LUHMES (cell line): Measurements from ENCODE around the genes TFB1M and NOX3.

- PRO-cap = no peak
Observed at GRCh38 chr6:155228544-155228999, 35.2 kb upstream of the CLDN20 start.

DNA sequence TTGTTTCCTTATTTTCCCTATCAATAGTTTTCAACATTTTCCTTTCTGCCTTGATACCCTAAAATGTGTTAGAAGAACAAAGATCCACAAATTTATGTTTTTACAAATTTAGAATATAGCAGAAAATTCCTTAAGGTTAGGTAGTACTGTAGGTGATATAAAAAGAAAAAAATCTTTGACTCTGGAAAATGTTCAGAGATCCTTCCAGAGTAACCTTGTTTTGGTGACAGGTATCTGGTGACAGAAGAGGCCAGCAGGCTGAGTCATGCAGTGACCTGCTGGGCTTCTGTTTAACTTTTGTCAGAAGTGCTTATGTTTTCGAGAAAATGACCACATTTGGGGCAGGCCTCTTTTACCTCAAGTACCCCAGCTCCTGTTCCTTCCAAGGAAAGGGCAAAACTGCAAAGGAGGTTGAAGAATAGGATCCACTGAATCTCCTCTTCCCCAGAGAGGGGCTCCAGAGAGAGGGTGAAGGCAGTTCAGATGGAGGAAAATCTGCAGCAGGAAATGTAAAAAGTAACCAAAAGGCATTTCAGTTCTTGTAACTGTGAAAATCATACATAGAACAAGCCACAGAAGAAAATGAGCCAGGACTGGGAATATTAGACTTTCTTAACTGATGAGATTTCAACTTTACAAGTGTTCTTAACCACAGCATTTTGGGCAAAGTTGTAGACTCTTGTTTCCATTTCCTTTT is 10.4 kb upstream of the CLDN20 start:
- PRO-cap = no peak

GRCh38 chr6:155314385-155315348 is at the start of gene TFB1M:
TFB1M (minus strand) TSS chr6:155314484.
- PRO-cap = bidirectional peak, plus-strand start at chr6:155314618, minus-strand start at chr6:155314450; bidirectional peak, plus-strand start at chr6:155315164, minus-strand start at chr6:155315092

DNA sequence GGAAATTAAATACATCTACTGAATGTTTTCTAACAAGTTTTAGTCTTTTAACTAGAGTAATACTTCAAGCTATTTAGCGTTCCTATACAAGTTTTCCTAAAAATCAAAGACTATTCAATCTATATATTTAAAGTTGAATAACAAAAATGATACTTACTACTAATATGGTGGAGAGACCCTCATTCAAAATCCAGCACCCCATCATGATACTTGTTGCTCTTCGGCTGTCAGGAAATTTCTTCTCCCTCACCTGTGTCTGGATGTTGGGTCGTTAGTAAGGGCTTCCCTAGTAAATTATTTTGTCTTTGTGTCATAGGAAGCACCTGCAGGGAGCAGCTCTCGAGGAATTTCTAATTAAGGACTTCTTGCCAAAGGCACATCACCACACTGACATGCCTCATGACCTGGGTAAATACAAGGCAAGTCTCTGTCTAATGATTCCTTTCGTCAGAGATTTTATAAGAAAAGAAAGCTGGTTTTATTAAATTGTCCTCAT is at the start of gene NOX3:
NOX3 (minus strand) TSS at position 244 of the 496 bp plus-strand sequence.
- PRO-cap = no peak

DNA sequence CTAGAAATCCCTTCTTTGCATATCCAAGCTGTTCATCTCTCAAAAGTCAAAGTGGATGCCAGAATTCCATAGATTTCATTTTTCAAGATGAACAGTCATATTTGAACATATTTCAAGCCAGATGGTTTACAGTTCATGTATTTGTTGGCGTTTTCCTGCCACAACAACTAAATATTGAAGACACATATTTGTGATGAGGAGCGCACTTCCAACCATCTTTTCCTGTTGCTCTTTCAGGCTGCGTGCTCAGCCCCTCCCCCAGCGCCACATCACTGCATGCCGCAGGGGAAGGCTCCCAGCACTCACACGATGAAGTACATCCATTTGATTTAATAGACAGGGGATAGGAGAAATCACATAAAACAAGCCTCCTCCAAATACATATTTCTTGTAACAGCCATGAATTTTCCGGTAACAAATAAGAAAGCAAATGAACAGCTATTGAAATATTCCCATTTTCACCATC is 6.0 kb upstream of the NOX3 start:
- PRO-cap = no peak

DNA sequence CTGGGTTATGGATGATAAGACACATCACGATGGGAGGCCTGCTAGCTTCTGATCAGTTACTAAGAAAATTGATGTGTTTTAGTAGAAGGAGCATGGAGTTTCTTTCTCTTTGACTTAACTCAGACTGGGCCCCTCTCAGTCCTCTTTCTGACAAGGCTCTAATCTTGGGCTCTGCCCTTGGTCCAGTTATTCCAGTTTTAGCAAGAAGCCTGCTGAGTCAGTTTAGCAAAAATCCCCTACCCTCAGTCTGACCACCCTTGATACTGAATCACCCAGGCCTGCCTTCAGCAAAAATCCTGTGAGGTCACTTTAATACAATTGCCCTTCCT is 326.6 kb upstream of the NOX3 start:
- PRO-cap = no peak

DNA sequence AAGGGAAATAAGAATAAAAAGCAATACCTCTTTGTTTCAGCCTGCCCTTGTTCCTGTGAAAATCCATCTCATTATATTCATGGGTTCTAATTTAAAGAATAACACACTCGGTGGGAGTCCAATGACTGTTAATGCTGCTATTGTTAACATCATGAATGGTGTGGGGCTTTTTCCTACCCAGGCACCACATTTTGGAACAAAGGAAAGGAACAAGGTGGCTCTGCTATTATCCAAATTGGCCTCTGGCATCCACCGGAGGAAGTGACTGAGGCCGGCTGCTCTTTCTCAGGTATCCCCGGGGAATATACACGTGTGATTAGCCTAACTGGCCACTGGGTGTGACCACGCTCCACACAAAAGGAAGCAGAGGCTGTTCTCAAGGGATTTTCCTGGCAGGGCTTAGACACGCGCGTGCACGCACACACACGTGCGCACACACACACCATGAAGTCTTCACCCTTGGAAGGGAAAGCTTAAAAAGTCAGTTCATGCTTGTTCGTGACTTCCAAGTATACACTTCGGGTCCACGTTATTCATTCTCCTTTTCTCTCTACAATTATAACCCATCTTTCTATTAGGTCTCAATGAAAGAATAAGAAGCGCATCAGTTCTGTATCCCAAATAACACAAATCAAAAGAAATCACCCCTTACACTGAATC is 601.1 kb upstream of the ARID1B start:
- PRO-cap = no peak

GRCh38 chr6:156395923-156396564 is 381.1 kb upstream of the ARID1B start:
- PRO-cap = no peak

DNA sequence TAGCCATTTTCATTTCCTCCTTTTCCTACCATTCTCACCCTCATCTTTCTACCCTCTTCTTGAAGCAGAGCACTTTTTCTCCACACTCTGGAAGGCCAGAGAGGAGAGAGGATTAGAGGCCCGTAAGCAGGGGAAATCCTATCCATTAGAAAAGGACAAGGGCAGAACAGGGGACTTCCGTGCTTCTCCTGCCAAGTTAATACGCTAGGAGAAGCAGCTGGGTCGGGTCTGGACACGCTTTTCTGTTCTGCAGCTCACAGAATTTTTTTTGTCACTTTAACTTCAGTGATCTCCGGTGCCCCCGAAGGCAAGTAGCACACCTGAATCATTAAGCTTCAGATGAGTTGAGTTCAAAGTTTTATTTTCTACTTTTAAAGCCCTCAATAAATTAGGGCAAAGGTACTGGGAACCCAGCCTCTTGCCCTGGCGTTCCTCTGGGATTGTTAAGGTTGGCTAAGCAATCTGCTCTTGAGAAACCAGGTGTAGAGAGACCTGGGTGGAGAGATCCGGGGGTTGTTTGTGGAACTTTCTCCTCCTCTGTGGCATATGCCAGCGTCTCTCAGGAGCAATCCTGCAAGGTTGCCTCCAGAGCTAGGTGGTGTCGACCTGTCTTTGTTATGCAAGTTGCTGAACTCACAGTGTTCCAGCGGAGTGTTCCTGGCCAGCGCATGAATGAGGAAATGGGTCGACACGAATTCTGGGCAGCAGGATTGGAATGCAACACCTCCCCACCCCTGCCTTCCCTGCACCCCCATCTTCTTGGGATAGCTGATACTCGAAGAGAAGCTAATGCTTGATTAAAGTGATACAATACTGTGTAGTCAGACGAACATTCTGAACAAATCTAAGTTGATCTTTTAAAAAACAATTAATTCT is 56.0 kb upstream of the ARID1B start:
- PRO-cap = no peak

GRCh38 chr6:156794824-156795460 is 17.8 kb downstream of the ARID1B start:
- PRO-cap = no peak

DNA sequence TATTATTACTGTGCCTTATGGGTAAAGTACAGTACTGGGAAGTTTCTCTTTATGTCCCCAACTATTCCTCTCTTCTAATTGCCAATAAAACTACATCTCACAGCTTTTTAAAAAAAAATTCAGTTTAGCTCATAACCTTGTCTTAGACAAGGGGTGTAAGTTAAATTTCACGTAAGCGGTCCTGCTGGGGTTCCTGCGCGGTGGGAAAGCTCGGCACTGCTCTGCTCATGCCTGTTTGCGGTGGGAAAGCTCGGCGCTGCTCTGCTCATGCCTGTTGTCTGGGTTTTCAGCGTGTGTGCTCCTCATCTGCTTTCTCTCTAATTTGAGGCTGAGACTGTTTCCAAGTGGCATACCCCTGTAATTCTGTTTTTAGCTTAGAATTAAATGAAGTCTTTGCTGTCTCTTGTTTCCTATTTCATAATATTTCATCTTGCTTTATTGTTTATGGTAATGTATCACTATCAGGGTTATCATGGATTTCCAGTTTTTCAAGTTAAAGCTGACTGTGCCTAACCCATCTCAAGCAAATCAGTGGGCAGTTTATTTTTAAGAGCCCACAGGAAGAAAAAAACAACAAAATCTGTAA is 18.7 kb downstream of the ARID1B start:
- PRO-cap = no peak

GRCh38 chr6:156808930-156809563 is 31.9 kb downstream of the ARID1B start:
- PRO-cap = bidirectional peak, plus-strand start at chr6:156809202, minus-strand start at chr6:156809209

GRCh38 chr6:156862611-156863176 is 85.5 kb downstream of the ARID1B start:
- PRO-cap = no peak

- PRO-cap = no peak
Observed at GRCh38 chr6:156936725-156937293, 159.6 kb downstream of the ARID1B start.

DNA sequence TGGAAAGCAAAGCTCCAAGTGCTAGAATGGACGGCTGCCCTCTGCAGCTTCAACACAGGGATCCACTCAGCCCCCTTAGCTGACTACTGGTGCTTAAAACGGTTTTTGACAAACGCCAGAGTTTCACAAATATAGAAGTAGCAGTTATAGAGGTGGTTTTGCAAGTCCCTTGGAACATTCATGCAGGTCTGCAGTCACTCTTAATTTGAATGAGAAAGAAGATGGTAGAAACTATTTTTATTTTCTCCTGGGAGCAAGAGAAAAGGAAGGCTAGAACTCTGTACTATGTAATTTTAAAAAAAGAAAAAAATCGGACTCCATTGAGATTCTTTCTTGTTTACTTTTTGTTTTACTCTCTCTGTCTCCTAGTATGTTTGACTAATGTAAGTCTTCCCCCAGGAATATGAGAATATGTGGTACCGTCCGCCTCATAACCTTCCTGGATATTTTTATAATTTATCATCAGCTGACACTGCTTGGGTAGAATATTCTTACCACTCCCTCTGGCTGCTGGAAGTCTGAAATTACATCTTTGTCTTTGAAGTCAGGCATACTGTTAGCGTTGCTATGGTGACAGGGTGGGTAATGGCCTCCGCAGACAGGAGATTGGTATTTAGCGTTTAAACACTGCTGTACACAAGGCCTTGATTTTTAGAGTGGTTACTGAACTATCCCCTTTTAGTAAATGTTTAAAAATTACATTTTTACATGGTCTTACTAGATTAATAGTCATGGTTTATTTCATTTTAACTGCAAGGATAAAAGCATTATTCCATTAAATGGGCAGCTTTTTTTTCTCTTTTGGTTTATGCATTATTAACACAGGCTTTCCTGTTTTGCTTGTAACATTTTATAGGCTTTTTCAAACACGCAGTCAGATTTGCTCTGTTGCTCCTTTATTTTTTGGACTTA is 176.3 kb downstream of the ARID1B start:
- PRO-cap = no peak

DNA sequence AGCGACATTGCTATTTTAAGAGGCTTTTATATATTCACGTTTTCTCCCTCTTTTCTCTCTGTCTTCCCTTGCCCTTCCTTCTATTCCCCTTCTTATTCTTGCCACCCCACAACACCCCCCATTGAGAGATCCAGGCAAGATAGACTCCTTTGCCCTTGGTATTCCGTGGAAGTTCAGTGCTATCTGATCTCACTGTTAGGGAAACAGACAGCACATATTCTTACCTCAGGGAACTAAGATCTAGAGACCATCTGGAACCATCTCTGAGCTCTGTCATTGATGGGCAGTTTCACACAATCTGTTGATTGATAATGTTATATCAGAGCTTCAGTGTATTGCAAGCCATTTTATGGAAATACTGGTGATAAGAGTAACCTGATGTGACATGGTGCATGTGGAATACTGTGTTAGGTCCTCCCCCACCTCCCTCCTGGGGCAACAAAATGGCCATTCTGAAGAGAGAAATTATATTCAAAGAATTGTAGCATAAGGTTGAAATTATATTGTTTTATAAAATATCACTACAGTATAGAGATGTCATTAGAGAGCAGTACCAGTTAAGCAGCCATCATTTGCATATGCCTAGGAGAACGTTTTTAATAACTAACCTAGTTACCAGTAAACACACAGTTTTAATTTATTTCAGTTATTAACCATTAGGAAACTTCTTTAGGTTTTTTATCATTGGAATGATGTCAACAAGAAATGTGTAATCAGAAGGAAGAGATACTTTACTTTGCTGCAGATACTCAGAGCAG is 228.9 kb downstream of the ARID1B start:
- PRO-cap = no peak

DNA sequence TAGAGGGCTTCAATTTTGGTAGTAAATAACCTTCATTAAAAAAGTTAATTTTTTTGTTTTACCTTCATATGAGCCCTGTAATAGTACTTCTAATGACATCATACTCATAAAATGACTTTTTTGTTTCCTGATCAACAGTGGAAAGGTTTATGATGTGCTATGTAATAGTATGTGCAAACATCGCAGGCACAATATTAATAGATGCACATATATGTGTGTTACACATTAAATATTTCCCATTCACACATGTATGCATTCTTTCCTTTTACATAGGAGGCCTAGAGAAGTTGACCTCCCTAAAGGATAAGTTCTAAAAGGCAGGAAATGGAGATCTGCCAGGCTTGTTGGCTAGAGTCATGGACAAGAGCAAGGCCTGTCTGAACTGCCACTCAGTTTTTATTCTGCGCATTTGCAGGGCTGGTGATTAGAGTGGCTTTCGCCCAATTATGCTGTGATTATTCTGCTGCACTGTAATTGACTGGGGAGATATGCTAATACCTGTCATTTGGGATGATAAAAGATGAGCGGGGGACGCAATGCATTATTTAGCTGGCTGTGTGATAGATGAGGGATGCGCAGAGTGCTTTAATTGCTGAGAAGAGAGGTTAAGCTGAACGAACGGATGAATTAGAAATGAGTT is 272.6 kb downstream of the TMEM242 start:
- PRO-cap = no peak

- PRO-cap = no peak
Observed at GRCh38 chr6:157207378-157208070, 115.8 kb downstream of the TMEM242 start.

- PRO-cap = bidirectional peak, plus-strand start at chr6:157221444, minus-strand start at chr6:157221349
Observed at GRCh38 chr6:157220958-157221729, 102.2 kb downstream of the TMEM242 start.

GRCh38 chr6:157235401-157236637 is 87.5 kb downstream of the TMEM242 start:
- PRO-cap = no peak